Bronchial epithelial cell (primary cell): ENCODE data around the gene GPBP1.

- RRBS, 2 experiments, result no CpG with 5 or more reads among the region's 1 CpG
These were observed 12.5 kb downstream of the SETD9 start for GRCh38 chr5:56921782-56922379.

- RRBS, 2 experiments, result no CpG with 5 or more reads among the region's 5 CpGs
These were observed 78.7 kb upstream of the GPBP1 start for GRCh38 chr5:57095150-57095557.

GRCh38 chr5:57102872-57103213 is 71.0 kb upstream of the GPBP1 start:
- RRBS, 2 experiments, result no CpG with 5 or more reads among the region's 1 CpG

- RRBS, 2 experiments, result 0% methylated on average over 7 of the region's 33 CpGs
These were observed at the start of gene GPBP1 for GRCh38 chr5:57173806-57174243. GPBP1 (plus strand) TSS chr5:57174059.

- RRBS, 2 experiments, result 1 to 2% methylated on average over 11 of the region's 38 CpGs
These were observed 451 bp downstream of the GPBP1 start for GRCh38 chr5:57174244-57174776.

- RRBS, 2 experiments, result no CpG with 5 or more reads among the region's 19 CpGs
These were observed 33.9 kb downstream of the GPBP1 start for GRCh38 chr5:57207476-57208358.

DNA sequence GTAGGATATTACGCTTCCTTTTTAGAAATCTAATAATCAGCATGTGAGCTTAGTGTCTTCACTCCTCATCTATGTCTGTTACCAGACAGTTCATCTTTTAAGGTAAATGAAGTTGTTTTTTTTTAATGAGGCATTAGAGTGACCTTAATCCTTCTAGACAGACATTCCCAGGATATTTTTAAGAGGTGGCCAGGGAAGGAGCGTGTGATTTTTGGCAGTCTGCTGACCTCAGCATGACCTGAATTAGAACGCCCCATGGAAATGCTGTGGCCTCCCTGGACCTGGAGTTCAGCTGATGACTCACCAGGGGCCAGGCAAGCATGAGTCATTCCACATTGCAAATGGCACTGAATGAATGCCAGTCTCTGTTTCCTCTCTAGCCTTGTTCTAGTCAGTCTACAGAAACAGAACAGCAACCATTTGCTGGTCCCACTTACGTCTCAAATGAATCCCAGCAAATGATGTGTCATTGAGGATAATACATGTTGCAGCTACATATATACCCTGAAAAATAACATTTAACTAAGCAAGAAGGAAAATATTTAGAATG is 210.4 kb upstream of the ACTBL2 start:
- RRBS, 2 experiments, result no CpG with 5 or more reads among the region's 4 CpGs

DNA sequence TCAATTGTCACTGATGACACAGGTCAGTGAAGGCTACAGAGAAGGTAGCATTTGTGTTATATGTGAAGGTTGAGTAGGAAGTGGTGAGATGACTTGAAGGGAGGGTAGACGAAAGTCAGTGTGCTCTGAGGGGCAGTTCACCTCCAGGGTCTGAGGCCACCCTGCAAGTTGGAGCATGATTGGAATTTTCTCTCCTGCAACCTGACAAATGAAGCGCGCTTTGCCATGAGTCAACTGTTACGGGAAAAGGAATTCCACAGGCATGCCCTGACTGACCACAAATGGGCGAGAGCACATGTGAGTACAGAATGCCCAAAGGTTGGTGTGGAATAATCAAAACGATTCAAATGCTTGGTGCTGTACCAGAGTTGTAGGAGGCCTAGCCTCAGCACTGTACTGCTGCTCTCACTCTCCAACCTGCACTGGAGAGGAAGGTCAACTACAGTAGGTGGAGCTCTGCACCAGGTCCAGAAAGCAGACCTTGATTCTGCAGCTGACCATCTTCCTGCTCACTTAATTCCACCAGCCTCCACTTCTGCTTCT is 406.9 kb upstream of the ACTBL2 start:
- RRBS, 2 experiments, result no CpG with 5 or more reads among the region's 6 CpGs

GRCh38 chr5:58073317-58073810 is 386.5 kb downstream of the PLK2 start:
- RRBS, 2 experiments, result no CpG with 5 or more reads among the region's 3 CpGs

DNA sequence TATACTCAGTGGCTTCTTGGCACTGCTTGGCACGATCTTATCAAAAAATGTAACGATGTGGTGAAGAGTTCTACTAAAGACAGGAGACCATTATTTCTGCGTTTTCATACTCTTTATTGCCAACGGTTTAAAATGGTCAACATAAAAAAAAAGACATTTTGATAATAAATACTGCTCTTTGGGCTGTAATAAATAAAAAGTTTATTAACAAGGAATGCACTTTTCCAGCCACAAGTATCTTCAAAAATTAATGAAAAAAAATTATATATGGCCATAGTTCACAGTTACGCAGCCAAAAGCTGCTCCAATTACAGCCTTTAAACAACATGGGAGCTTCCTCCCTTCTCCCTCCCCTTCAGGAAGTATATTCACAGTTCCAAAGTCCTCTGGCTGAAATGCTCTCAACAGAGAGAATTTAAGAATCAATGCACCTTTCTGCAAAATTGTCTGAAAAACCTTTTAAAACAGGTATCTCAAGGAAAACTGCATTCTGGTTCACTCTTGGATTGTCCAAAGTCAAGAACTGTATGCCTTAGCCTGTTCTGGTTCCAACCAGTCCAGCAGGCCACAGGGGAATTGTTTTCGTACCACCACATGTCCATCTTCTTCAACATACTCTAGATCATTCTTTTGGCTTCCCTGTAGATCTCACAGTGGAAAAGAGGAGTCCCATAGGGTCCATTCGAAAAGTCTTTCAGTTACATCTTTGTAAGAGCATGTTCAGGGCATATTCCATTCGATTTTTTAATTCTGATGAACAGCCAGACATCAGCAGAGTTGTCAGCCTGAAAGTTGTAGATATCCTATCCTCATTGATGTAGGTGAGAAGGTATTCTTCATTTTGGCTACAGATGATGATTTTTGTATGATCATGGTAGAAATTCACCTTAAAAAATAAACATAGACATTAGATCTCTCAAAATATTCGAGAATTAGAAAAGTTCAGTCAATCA is 5.7 kb downstream of the PLK2 start:
- RRBS, 2 experiments, result no CpG with 5 or more reads among the region's 9 CpGs

GRCh38 chr5:58581816-58582417 is 958 bp upstream of the RAB3C start:
- RRBS, 2 experiments, result no CpG with 5 or more reads among the region's 19 CpGs

- RRBS, 2 experiments, result no CpG with 5 or more reads among the region's 4 CpGs
These were observed 386.5 kb downstream of the RAB3C start for GRCh38 chr5:58969207-58969930.

- RRBS, 2 experiments, result no CpG with 5 or more reads among the region's 10 CpGs
These were observed 510.1 kb downstream of the RAB3C start for GRCh38 chr5:59092874-59093526.

GRCh38 chr5:59189220-59190217 is 606.6 kb downstream of the RAB3C start:
- RRBS, 2 experiments, result no CpG with 5 or more reads among the region's 13 CpGs

DNA sequence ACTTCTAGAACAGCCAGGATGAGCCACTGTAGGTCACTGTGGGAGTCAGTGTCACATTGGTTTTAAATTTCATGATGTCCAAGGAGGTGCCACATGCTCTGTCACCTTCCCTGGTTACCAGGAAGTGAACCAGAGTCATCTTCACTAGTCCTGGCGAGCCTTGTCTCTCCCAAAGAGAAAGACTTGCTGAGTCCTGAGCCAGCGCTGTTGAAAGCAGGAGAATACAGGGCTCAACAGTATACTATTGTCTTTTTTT is 615.5 kb downstream of the RAB3C start:
- RRBS, 2 experiments, result no CpG with 5 or more reads among the region's 2 CpGs

DNA sequence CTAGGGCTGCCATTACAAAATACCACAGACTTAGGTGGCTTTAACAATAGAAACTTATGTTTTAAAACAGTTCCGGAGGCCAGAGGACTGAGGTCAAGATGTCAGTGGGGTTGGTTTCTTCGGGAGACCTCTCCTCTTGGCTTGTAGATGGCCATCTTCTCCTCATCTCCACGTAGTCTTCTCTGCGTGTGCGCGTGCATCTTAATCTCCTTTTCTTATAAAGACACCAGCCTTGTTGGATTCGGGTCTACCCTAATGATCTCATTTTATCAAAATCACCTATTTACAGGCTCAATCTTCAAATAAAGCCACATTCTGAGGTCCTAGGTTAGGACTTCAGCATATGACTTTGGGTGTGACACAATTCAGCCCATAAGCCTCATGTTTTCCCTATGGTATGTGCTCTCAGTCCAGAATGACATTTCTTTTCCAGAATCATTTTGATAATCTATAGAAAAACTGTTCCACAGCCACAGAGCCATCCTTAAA is 562.3 kb downstream of the PDE4D start:
- RRBS, 2 experiments, result no CpG with 5 or more reads among the region's 7 CpGs

DNA sequence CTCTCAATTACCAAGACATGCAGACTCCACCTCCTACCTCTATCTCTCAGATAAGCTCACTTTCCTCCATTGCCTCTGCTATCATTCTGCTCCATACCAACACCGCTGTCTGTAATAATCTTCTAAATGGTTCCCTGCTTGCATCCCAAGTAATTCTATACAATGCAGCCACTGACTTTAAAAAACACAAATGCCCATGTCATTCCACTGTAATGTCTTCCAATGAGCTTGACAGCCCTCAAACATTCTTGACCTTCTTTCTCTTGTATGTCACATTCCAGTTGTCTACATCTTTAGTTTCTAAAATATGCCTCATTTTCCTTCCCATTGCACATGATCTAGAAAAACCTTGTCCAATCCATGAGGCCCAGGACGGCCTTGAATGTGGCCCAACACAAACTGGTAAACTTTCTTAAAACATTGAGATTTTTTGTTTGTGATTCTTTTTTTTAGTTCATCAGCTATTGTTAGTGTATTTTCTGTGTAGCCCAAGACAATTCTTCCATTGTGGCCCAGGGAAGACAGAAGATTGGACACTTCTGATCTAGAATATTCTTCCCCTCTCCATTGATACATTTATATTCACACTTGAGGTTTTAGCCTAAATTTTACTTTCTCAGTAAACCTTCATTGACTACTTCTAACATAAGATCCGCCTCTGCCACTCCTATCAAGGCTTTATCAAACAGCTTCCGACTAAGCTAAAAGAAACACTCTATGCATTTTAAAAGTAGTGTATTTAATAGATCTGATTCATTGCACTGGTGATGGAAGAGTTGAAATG is 441.7 kb downstream of the PDE4D start:
- RRBS, 2 experiments, result no CpG with 5 or more reads among the region's 4 CpGs

- RRBS, 2 experiments, result no CpG with 5 or more reads among the region's 2 CpGs
These were observed 129.1 kb downstream of the PDE4D start for GRCh38 chr5:59764422-59764843.

DNA sequence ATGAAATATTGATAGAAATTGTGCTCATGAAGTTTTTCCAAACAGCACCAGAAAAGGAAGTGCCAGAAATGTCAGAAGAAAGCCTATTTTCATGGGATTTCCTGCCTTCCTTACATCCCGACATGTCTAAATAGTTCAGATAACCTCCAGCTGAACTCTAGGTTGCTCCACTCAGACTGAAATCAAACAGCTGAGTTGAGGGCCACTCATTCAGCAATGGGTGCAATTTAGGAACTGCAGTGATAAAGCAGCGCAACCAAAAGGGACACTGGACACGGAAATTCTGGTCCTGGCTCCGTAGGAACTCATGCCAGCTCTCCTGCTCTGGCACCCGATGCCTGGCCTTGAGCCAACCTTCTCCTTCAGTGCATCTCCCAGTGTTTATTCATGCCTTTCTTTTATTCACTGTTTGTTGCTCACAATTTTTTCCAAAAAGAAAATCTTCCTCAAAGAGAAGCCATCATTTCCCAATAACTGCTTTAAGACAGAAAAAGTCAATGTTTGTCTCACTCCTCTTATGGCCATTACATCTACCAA is 127.1 kb downstream of the PDE4D start:
- RRBS, 2 experiments, result no CpG with 5 or more reads among the region's 5 CpGs

DNA sequence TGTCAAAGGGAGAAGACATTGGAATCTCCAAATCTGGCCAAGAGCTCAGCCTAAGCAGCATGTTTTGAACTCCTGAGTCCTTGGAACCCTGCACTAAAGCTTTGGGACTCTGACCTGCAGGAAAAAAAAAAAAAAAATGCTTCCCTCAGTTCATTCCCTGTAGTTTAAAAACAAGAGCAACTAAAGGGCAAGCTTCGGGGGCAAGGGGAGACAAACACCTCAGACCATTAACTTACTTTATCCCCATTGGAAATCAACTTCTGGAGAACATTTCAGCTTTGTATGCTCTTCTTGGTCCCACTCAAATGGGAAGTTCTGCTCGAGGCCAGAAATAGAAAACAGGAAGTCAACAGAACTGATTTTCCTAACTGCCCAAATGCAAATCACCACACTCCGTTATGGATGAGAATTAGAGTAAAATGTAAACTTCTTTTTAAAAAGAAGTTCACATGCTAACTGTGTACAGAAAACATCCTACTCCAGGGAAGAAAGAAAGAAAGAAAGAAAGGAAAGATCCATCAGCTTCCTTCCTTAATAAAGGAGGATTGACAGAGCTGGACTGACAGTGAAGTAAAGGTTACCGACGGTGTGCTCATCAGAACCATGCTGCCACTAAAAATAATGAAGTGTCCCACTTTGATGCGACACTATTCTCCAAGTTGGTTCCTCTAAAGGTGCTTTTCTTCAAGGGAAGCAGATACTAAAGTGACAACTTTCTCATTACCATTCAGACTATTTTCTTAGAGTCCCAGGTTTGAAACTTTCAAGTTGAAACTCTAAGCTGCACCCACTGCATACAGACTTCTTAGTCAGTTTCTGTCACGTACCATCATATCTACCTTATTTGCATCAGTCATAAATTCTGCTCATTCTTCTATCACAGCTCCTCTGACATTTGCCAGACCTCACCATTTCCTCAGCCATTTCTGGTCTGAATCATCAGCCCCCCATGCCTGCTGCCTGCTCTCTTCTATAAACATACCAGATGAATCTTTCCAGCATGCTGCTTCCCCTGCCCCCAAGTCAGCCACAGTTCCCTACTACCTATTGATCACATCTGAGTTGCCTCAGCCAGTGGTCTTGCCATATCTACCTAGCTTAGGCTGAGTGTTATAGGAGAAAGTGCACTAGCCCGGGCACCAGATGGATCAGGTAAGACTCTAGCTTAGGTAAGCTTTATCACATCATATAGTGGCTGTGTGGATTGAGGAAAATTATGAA is 177.7 kb downstream of the DEPDC1B start:
- RRBS, 2 experiments, result no CpG with 5 or more reads among the region's 8 CpGs